Temporal lobe (tissue), 2 donors: ENCODE results near the genes ENSG00000284188 and COX20.

- RAMPAGE, long total RNA = no peak
Measured at GRCh38 chr1:244092732-244093605, 41.9 kb downstream of the ZBTB18 start.

DNA sequence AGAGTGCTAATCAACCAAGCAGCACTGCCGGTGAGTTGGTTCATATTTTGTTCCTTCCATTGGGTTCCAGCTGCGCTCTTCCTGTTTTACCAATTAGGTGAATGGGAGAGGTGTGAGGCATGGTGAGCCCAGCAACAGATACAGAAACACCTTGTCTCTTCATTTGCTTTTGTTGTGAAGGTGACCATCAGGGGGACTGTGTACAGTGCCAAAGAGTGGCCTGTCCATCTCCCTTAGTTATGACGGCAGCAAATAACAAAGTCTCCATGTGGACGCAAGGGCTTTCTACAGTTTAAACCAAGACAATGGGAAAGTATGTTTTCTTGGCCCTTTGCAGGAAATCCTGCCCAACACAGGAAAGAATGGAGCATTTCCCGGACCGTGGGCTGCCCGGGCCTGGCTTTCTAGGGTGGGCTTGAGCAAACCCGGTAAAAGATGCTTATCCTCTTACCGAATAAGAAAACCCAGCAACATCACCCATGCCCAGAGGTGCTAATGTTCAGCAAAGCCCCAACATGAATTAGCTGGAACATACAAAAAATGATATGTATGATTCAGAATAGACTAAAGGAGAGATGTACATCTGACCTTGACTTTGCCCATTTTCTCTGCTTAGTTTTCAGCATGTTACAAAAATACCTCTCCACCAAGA lies 87.3 kb downstream of the ZBTB18 start:
- RAMPAGE, long total RNA = no peak

DNA sequence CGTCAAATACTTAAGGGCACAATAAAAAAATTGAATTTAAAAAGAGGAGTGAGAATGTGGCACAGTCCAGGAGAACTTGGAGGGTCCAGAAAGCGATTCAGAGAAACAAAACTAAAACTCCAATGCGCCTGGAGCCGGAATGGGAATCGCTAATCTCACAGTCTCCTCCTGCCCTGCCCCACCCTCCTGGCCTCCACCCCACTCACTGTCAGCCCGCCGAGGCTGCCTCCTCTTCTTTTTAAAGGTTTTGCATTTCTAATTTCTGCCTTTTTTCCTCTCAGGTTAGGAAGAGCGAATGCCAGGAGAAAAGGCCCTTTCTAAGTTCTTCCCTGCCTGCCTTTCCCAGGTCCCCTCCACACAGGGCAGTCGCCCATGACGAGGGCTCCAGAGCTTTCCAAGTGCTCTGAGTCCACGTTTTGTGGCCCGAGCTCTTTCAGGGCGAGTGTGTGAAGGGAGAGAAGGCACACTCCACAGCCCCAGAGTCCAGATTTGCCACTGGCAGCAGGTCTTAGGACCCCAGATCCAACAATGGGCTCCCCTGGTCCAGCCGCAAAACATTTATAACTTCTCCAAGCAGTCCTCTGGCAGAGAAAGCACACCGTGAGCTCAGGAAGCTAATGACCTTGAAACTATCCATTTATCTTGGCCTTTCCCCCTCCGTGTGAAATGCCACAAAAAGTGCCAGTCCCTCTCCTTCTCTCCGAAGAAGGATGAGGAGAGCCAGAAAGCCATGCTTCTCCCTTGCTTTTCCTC lies 135.5 kb downstream of the ZBTB18 start:
- RAMPAGE, long total RNA = no peak

- RAMPAGE, long total RNA = no peak
Measured at GRCh38 chr1:244324691-244325329, 27.6 kb upstream of the C1orf100 start.

DNA sequence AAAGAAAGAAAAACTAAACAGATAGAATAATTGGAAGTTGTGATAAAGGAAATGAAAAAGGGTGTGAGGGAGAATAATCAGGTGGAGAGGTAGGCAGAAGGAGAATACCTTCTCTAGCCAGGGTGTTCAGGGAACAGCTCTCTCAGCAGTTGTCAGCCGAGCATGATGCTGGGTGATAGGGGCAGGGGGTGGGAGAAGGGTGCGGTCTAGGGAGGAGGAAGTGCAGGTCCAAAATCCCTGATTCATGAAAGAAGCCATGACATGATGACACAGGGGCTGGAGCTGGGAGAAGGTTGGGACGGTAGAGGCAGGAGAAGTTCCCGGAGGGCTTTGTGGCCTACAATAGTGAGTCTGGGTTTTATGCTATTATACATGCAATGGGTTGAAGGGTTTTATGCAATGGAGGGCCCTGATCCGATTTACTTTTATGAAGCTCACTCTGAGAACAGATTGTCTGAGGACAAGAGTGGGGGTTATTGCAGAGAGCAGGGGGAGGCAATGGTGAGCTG lies 14.5 kb downstream of the C1orf100 start:
- RAMPAGE, long total RNA = no peak

DNA sequence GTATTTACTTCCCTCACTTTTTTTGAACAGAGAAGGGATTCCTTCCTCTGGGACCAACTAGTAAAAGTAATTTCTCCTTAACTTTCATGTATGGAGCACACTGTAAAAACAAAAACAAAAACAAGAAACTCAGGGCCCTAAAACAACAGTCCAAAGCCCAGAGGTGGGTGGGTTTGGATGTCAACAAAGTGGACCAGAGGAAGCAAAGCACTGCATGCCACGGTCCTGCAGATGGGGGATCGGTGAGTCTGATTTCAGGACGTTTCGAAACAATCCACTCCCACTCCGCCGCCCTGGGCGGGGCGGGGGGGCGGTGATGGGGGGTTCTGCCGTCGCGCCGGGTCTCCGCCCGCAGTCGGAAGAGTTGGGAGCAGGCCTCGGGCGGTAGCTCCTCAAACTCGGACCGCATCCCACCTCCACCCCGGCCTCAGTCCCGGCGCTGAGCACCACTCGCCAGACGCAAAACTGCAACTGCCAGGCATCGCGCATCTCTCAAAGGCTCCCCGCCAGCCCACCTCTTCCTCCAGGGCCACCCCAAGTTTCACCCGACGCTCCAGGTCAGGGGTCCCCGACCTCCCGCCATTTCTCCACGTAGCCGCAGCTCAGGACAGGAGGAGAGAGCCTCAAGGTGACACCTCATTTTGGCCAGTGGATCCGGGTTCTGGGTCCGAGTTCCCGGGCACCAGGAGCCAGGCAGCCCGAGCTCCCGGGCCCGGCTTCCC lies 657 bp downstream of the ADSS2 start:
- RAMPAGE, long total RNA = no peak

GRCh38 chr1:244730308-244731691 lies at the start of gene ENSG00000284188:
Gene ENSG00000284188, minus strand, starts transcription at chr1:244731015.
- RAMPAGE, long total RNA = no peak

DNA sequence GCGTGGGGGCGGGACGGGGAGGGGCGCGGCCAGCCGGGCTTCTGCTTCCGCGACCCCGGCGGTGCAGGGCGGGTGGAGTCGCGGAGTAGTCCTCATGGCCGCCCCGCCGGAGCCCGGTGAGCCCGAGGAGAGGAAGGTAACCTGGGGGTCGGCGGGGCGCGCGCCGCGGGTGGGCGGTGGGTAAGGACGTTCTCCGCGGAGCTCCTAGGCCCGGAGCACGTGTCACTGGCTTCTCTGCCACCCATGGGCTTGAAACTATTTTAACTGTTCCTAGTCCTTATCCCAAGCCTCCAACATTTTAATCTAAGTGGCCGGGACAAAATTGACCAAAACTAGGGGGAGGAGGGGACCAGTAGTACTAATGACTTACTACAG lies at the start of gene COX20:
COX20 (plus strand) TSS at position 38 of the 375 bp plus-strand sequence.
- RAMPAGE, long total RNA = start-site peak on the plus strand centred at position 47 of the sequence, 85 bp wide, 2,696 and 1,360 reads in 2 replicates

DNA sequence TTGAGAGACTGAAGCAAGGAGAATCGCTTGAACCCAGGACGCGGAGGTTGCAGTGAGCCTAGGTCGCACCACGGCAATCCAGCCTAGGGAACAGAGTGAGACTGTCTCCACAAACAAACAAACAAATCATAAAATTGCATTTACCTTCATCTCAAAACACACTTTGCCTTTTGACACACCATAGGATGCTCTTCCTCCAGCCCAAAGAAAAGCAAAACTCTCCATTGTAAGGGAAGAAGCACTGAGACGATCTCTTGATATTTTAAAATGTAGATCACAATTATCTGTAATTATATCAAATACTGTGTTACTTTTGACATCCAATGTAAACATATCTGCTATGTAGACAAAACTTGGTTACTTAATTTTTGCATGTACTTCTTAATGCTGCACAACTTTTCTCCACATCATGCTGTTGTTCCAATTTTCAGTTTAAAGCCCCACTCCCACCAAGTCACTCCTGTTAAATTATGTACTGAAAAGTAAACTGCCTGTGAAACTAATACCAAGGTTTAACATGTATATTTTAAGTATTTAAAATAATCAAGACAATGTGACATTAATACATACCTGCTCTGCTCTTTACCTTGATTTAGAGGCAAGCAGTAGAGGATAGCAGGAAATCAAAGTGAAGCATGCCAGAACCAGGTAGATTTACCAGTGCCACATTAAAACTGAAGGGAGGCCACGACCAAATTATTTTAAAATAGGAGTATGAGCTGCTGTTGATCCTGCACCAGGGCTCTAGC lies 4.0 kb downstream of the HNRNPU start:
- RAMPAGE, long total RNA = no peak

DNA sequence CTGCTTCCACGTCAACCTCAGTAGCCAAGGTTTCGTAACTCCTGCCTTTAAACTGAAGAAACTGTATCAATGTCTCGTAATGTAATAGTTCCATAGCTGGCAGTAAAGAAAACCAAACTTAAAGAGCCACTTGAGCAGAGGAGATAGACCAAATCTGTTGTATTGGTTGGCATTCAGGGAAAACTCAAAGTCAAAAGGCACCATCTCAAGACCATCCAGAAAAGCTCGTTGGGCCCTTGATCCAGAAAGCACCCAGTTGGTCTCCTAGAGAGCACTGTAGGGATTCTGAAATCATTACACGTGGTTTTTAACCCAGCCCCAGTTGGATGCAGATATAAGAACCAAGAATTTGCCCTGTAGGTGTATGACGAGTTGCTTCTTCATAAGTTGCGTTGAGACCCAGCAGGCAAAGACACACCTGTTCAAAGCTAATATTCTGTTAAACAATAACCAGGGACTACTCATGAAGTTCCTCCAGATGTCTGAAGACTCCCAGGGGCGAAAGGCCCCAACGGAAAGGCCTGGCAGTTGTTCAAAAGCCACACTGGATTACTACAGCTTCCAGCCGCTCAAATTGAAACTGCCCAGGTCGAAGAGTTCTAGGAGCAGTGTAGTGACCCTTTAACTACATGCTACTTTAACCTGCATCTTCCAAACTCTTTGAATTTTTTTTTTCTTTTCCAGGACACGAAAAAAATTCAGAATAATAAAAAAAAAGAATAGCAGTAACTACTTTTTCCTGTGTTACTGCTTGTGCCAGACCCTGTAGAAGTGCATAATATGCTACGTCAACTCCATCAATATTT lies 16.6 kb upstream of the EFCAB2 start:
- RAMPAGE, long total RNA = no peak

DNA sequence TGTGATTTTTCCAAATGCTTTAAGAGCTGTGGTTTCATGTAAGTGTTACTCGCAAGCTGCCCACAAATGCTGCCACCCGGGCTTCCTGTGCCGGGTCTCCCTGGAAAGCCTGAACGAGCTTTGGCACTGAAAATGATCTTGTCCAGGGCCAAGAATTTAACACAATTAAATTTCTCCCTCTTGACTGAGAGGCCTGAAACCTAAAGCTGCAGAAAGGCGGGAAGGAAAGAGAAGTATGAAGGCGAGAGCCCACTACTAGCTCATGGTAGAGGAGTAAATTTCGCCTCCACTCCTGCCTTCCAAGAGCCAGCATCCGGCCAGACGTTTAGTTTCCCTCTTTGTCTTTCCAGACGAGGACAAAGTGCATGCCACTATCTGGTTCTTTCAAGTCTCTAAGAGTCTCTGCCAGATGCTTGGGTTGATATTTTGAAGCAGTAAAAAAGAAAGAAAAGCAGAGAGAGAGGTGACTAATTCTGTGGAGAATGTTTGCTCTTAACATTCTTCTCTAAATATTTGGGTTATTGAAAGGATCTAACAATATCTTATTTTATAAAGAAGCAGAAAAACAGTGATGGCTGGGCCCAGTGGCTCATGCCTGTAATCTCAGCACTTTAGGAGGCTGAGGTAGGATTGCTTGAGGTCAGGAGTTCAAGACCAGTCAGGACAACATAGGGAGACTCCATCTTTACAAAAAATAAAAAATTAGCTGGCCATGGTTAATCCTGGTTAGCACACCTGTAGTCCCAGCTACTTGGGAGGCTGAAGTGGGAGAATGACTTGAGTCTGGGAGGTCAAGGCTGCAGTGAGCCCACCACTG lies 5.1 kb upstream of the EFCAB2 start:
- RAMPAGE, long total RNA = no peak

GRCh38 chr1:245166484-245166961 lies 11.7 kb downstream of the KIF26B start:
- RAMPAGE, long total RNA = no peak

DNA sequence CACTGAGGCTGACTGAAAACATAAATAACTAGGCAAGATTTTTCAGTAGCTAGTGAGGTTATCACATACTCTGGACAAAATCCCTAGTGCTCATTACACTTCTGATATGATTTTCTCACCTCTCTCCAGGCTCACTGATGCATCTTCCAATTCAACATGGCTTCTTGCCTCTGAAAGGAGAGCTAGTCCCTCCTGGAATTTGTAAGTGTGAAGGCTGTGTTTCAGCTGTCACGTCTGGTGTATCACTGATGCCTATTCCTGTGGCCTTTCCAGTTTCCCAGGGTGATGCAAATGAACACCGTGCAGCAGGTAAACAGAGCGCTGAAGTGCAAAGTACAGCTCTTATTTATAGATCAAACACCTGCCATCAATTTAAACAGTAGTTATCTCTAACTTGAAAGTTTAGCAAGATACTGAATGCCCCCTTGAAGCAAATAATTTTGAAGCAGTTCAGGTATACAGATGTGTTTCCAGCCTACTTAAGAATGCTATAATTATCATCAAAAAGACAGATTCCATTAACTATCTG lies 656.2 kb downstream of the KIF26B start:
- RAMPAGE, long total RNA = no peak

DNA sequence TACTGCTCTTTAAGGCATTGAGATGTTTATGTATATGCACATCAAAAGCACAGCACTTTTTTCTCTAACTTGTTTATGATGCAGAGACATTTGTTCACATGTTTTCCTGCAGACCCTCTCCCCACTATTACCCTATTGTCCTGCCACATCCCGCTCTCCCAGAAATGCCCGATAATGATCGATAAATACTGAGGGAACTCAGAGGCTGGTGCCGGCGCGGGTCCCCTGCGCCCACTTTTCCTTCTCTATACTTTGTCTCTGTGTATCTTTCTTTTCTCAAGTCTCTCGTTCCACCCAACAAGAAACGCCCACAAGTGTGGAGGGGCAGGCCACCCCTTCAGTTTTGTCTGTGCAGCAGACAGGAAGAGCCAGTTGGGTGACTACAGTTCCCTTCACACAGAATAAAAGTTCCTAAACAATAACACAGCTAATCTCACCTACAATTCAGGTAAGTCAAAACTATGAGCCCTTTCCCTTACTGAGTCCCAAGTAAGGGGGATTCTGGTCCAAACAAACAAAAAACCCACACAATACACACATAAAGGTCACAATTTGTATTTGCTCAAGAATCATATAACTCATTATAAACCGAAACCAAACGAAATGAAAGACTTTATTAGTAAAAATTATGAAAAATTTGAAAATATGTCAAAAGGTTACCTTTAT lies 423.6 kb downstream of the SMYD3 start:
- RAMPAGE, long total RNA = no peak

GRCh38 chr1:246087005-246087666 lies 419.9 kb downstream of the SMYD3 start:
- RAMPAGE, long total RNA = no peak

GRCh38 chr1:246142054-246142937 lies 364.8 kb downstream of the SMYD3 start:
- RAMPAGE, long total RNA = no peak

DNA sequence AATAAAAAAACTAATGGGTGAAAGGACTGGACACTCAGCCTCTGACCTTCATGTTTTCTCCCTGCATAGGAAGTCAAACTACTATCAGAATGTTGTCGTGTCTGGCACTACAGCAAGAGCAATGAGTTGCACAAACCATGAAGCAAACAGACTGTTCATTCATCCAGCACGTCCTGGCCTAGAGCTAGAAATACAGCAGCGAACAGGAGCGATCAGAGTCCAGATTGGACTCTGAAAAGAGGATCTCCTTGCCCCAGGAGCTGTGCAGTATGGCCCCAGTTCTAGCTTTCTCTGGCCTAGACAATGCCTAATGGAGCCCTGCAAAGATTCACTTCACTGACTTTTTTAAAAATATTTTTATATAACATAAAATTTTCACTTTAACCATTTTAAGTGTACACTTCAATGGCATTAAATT lies 319.0 kb downstream of the SMYD3 start:
- RAMPAGE, long total RNA = no peak

DNA sequence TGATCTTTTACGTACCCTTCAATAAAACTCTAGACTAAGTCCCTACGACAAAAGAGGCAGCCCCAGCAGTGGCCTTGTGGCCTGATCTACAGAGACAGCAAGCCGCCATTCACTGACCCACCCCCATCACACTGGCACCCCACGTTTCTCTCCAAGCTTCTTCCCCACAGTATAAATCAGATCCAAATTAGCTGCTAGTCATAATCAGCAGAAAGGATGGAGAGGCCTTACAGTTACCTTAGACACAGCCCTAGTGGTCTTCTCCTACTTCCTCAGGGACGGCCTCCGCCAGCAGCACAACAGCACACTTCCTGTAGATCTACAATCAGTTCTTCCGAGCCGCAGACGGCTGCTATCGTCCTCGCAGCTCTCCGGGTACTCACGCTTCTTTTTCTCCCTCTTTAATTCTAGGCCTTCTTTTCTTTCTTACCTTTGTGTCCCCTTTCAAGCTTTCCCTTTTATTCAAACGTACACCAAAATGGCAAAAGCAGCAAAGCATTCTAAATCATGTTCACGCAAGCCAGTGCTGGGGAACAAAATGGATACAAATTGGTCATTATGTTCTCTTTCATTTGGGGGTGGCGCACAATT lies 313.5 kb downstream of the SMYD3 start:
- RAMPAGE, long total RNA = no peak

DNA sequence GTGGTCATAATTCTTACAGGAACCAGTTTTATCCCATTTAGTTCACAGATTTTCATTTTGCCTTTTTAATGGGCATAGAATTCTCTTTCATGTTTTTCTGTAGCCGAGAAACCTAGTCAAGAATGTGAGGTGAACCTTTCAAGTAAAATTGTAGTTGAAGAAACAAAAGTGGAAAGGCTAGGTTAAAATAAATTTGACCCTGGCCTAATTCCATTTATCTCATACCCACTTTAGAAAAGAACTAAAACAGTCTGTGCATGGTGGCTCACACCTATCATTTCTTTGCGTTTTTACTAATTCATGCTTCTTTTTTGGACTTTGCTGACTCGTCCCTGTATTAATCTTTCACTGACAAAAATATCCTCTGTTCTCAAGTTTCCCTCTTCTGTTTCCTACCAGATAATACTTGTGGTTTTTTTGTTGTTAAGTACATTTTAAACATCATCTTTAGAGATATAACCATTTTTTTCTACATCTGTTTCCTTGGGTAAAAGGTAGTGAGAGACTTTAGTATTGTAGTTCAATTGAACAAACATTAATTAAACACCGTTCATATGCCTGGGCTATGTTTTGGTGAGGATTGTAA lies 11.4 kb downstream of the CNST start:
- RAMPAGE, long total RNA = no peak

GRCh38 chr1:246600187-246600731 lies 34.0 kb downstream of the CNST start:
- RAMPAGE, long total RNA = no peak